ENCODE measurements around the genes IL2RG and TAF1.

DNA sequence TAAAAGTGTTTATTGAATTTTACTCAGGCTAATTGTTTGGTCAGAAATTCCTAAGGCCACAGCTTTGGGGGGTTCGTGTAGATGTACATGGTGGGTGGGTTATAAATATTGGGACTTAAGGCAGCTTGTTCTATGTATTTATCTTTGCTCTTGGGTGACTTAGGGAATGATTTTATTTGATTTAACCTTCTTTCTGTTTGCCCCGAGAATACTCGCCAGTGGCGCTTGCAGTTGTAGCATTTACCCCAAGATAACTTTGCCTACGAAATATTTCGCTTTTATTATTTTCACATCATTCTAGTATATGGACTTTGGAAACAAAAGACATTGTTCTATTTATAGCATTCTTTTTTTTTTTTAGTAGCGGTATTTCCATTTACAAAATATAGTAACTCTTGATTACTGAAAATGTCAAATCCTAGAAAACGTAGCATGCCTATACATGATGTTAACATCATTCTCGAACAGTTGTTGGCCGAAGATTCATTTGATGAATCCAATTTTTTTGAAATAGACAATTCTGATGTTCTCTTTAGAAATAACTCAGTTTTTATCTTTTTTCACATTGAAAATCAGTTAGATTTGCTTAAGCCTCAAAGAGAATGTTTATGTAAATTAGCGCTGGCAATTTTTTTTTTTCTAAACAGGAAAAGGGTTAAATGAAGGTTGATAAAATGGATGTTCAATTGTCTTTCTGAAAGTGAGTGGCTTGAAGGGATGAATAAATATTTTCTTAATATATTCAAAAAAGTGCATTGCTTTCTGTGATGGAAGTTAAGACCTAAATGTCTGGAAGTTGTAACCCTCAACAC lies 35.3 kb downstream of the YIPF6 start:
- PRO-cap = no peak

DNA sequence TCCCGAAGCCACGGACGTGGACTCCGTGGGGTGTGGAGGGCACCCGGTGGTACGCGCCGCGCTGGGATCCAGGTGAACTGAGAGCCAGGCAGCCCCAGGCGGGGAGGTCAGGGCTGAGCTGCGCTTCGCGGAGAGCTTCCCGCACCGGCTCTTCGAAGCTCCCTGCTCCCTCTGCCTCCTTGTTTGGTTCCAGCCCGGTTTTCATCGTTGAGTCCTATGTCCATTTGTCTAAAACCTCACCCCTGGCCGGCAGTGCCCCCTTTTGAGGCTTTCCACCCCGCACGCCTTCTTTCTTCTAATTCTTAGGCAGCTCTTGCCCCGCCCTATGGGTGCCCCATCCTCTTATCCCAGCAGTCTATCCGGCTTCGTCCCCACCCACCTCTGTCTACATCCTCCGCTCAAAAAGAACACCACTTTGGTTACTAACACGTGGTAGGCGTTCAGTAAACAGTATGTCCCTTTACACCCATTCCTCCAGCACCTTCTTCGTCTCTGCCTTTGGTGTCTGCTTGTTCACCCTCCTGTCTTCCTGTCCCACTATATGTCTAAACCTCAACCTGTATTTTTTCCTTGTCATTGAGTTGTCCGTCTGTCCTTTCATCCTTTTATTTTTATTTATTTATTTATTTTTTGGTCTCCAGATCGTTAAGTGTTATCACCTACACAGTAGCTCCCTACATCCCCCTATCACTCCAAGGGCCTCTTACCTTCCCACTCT lies 39.2 kb downstream of the STARD8 start:
- PRO-cap = unidirectional peak, minus-strand start at position 297 of the sequence

- PRO-cap = no peak
Measured at GRCh38 chrX:68697050-68697712, 49.7 kb downstream of the STARD8 start.

GRCh38 chrX:68840938-68841276 lies 12.1 kb downstream of the EFNB1 start:
- PRO-cap = no peak

DNA sequence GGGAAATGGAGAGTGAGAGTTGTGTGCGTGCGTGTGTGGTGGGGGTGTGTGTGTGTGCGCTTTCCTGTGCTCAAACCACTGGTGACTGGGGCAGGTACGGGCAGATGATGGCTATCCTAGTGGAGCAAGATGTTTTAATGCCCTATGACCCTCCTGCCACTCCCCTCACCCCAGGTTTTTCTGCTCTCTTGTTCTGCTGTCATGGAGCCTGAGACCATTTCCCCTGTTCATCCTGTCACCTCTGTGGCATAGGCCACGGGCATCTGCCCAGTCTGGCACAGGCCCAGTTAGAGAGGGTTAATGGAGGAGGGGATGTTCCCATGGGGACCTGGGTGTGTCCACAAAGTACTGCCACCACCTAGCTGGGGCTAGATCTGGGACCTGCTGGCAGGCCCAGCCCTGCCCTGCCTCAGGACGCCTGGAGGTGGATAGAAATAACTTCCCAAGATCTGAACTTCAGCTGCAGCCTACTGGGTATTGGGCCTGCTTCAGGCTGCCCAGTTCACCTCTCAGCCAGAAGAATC lies 13.4 kb downstream of the EFNB1 start:
- PRO-cap = no peak

DNA sequence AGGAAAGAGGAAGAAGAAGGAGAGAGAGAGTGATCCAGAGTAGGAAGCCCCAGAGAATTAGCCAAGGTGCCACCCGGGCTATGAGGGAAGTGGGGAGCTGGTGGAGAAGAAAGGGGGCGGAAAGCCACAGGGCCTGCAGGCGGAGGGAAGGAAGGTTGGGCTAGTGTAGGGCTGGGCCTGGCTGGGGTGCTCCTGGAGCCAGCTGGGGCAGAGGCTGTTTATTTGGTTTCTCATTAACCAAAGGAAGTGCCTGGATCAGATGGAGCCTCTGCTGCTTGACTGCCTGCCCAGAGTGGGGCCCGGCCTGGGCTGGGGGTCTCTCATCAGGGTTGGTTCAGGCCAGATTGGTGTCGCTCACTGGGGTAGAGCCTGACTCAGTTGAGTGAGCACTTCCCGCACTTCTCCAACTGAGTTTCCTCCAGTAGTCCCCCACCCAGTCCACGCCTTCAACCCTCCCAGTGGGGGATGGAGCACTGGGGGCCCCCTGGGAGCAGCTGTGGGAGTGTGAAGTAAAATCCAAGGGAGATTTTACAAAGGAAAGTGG lies 14.3 kb downstream of the EFNB1 start:
- PRO-cap = bidirectional peak, plus-strand start at position 240 of the sequence, minus-strand start at position 157 of the sequence

DNA sequence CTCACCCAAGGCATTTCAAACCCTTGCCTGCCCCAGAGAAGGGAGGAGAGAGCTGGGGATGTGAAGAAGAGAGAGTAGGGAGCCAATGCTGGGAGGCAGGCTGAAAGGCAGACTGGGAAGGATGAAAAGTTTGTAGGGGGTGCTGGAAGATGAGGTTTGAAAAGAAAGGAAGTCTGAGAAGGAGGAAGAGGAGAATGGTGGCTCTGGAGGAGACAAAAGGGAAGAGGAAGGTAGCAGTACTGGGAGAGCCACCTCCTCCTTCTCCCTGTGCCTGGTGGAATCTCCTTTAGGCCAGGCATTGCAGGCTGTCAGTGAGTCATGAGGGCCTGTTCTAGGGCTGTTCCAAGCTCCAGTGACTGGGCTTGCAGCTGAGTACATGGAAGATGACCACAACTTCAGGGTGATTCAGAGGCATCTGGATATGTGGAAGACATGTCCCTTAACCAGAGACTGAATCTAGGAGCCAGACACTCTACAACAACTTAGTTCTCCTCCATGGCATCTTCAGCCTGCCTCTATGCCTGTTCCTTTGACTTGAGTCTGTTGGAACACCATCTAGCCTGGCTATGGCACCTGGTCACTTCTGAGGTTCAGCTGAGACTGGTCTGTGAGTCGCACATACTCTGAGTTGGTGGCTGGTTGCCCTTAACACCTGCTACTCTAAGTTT lies 107.8 kb downstream of the EFNB1 start:
- PRO-cap = no peak

DNA sequence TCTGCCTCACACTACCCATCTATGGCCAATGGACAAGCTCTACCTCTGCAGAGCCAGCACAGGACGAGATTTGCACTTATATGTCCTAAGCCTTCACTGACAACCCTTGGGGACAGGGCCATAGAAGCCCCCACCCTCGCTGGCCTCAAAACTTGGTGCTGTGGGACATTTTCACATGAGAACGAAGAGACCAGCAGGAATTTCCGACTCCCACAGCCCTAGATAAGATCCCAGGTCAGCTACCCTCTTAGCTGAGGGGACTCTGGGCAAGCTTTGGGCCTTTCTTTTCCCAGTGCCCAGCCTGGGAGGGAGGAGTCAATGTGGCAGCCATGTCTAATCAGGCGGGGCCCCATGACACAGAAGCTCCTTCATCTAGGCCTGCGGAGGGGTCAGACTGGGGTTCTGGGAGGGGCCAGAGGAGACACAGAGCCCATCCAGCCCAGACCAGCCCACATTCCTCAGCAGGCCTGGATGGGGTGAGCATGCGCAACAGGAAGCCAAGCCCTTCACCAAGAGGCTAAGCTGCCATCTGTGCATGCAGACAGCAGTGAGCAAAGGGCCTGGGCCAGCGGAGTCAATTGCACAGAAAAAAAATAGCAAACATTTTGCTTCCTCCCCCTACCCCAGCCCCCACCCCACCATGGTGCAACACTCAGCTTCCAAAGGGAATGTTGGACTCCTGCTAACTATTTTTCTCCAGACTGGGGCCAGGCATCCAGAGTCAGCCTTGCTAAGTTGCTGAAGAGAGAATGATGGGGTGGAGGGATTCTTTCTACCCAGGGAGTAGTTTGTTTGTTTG lies 11.9 kb downstream of the PJA1 start:
- PRO-cap = no peak

DNA sequence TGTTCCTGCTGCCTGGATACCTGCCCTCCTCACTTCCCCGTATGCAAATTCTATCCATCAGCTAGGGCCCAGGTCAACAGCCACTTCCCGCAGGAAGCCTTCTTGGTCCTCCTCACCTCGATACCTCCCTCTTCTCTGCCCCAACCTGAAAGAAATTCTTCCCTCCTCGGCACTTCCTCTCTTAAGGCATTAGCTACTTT lies 114.5 kb upstream of the PJA1 start:
- PRO-cap = no peak

DNA sequence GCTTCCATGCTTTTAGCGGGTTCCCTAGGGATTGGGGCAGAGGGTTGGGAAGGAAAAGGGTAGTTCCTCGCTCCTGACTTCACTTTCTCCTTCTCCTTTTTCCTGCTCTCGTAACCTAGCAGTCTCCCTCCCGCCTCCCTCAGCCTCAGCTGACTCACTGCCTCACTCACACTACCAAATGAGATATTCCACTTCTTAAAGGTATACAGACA lies 3.1 kb downstream of the NALF2 start:
- PRO-cap = no peak

DNA sequence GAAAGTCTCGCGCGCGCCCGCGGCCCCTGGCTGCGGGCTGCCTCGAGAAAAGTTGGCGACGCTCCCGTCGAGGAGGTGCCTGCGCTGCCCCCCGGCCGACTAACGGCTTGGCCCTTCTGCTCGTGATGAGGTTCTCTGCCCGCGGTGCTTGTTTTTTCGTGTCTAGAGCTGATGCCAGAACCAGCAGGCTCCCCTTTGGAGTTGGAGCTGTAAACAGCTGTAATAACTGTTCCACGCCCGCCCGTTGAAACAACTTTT lies 936 bp downstream of the EDA start:
- PRO-cap = no peak

DNA sequence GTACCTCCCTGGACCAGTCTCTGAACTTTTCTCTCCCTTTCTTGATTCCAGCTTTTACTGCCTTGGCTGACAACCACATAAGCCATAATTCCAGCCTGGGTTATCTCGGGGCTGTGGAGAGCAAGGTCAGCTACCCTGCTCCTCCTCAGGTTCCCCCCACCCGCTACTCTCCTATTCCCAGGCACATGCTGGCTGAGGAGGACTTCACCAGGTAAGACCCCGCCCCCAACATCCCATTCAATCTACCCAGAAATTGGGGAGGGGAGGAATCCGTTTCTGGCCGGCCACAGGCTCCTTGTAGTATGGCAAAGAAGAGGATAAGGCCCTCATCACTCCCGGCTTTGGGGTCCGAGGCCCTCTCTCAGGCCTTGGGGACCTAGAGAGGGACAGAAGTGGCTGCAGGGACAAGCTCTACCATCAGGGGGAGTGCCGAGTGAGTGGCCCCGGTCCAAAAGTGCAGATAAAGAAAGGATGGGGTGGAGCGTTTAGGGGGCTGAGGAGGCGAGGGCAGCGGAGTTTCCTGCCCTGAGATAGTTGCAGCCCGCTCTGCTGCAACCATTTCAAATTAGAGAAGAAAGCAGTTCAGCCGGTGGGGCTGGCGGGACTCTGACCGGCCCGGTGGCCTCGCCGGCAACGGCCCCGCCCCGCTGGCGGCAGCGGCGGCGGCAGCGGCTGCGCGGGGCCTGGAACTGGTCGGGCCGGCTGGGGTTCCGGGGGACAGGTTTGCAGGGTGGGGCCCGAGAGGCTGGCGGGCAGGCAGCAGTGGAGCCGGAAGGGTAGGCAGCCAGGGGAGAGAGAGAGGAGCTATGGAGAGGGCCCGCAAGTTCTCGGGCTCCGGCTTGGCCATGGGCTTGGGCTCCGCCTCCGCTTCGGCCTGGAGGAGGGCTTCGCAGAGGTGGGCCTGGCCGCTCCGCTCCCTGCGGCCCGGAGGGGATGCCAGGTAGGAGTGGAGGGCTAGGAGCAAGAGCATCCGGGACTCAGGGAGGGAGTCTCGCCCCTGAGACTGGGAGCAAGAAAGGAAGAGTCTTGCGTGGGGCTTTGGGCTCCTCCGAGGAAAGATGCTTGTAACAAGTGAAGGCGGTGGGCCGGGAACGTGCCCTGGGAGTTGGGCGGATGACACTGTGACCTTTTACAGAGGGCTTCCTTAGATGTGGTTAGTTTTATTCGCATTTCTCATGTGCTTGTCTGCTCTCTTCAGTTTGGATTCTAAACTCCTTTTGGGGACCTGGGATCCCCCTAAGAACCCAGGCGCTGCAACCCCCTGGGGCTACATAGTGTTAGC lies 7.6 kb downstream of the DLG3 start:
- PRO-cap = unidirectional peak, plus-strand start at position 463 of the sequence; bidirectional peak, plus-strand start at position 787 of the sequence, minus-strand start at position 567 of the sequence

DNA sequence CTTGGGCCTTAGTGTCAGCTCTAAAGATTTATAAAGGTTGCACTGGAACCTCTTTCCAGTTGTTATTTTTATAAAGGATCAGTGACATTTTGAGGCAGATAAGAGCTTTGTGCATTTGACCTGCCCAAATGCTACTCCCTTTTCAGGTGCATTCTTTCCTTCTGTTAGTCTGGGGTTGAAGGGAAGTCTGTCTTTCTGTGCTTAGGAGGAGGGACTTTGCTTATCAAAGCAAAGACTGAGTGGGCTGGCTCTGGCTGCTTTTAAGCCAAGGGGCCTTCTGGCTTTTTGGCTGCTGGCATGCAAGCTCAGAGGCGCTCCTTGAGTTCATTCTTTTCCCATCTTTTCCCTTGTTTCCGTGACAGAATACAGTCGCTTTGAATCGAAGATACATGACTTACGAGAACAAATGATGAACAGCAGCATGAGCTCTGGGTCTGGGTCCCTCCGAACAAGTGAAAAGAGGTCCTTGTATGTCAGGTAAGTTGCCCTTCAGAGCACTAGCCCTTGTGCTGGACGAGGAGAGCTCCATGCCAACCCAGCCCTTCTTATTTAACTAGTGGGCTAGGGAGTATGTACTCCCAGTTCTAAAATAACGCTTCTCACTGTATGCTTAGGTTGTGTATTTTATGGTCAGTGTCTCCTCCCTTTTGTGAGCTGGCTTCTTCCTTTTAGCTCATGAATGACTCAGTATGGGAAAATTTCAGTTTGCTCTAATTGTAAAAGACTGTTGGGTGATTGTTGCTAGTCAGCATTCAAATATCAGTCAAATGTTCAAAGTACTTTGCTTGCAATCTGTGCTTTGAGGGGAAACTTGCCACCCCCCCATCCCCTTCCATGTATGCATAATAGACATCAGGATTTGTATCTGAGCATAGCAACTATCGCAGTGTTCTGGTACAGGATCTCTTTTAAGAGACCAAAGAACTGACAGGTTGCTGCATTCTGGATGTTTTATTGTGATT lies 34.4 kb downstream of the DLG3 start:
- PRO-cap = unidirectional peak, minus-strand start at position 547 of the sequence

DNA sequence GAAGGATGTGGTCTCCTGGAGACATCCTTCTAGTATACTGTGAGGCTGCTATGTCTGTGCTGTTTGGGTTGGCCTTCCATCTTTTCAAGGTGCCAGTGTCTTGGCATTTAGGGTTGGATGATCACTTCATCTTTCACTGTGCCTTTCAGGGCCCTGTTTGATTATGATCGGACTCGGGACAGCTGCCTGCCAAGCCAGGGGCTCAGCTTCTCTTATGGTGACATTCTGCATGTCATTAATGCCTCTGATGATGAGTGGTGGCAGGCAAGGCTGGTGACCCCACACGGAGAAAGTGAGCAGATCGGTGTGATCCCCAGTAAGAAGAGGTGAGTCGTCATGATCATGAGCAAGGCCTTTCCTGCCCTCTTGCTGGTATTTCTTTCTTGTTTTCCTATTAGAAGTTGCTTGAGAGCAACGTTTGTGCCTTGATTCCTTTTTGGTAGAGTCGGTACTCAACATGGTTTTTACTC lies 47.4 kb downstream of the DLG3 start:
- PRO-cap = no peak

GRCh38 chrX:70969706-70970429 lies 39.0 kb upstream of the SLC7A3 start:
- PRO-cap = no peak

GRCh38 chrX:71111410-71112686 lies at the start of gene IL2RG:
Gene IL2RG, minus strand, starts transcription at chrX:71111577.
- PRO-cap = bidirectional peak, plus-strand start at chrX:71111688, minus-strand start at chrX:71111571; unidirectional peak, minus-strand start at chrX:71112198

- PRO-cap = no peak
Measured at GRCh38 chrX:71118838-71119641, 644 bp downstream of the MED12 start.

- PRO-cap = unidirectional peak, minus-strand start at chrX:71365905; bidirectional peak, plus-strand start at chrX:71366249, minus-strand start at chrX:71365969; unidirectional peak, plus-strand start at chrX:71366330; unidirectional peak, plus-strand start at chrX:71366360; unidirectional peak, plus-strand start at chrX:71366385; unidirectional peak, plus-strand start at chrX:71366579
Measured at GRCh38 chrX:71365608-71366757, at the start of gene TAF1. Gene TAF1, plus strand, starts transcription at chrX:71366357.

DNA sequence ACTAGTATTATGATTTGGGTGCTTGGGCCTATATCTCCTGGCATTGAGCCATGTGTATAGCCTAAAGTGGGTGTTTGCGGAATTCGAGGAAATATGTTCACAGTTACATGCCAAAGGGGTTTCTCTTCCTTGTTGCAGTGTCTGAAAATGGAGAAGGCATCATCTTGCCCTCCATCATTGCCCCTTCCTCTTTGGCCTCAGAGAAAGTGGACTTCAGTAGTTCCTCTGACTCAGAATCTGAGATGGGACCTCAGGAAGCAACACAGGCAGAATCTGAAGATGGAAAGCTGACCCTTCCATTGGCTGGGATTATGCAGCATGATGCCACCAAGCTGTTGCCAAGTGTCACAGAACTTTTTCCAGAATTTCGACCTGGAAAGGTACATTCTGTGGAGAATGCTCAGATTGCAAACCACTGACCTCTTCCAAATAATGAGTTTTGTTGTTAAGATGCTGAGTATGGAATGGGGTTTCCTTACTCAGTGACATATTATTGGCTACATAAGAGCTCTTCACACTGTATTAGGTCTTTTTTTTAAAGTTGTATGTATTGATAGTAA lies 10.7 kb downstream of the TAF1 start:
- PRO-cap = no peak

GRCh38 chrX:71389405-71389683 lies 23.2 kb downstream of the TAF1 start:
- PRO-cap = no peak